Subcutaneous adipose tissue (tissue), 3 donors: ENCODE measurements around a stretch of chr2.

DNA sequence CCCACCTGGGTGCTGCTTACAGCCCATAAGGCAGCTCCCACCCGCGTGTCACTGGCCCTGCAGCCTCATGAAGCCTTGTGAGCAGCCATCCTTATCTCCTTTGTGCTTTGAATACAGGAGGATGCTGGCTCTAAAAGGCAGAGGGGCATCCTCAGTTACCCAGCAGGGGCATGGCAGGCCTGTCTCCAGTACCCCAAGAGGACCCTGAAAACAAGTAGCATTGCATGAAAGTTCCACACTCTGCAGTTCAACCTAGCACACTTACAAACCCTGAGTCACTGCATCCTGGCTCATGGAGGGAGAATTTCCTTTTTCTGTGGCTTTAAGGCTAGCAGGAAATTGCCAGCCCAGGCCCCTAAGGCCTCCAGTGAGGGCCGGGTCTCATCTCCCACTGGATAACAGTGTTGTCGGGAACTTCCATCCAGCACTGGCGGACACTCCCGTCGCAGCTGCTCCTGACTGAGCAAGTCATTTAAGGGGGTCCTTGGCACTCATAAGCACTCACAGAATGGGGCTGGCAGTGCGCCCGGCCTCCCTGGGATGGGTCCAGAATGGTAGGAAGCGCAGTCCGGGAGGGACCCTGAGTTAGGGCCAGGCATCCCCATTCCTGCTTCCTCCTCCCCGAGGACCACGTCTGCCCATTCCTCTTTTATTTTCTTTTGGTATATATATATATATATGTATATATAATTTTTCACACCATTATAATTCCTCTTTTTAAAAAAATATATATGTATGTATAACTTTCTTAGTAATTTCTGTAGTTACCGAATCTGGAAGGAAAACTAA, 137.3 kb downstream of the RPIA start:
- PRO-cap: unidirectional peak, plus-strand start at position 398 of the sequence
- RAMPAGE, long total RNA, 3 experiments: no peak in any of the 3 experiments

- PRO-cap: no peak
- RAMPAGE, long total RNA, 3 experiments: no peak in any of the 3 experiments
These were observed 275.1 kb downstream of the RPIA start for GRCh38 chr2:88966538-88966976.

DNA sequence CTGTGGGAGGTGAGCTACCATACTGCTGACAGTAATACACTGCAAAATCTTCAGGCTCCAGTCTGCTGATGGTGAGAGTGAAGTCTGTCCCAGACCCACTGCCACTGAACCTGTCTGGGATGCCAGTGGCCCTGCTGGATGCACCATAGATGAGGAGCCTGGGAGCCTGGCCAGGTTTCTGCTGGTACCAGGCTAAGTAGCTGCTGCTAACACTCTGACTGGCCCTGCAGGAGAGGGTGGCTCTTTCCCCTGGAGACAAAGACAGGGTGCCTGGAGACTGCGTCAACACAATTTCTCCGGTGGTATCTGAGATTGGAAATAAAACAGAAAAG, 451.1 kb downstream of the RPIA start:
- PRO-cap: no peak
- RAMPAGE, long total RNA, 3 experiments: start-site peak on the minus strand in 2 of 3 experiments, centred at positions 126 to 145 of the sequence, 5 reads per replicate

DNA sequence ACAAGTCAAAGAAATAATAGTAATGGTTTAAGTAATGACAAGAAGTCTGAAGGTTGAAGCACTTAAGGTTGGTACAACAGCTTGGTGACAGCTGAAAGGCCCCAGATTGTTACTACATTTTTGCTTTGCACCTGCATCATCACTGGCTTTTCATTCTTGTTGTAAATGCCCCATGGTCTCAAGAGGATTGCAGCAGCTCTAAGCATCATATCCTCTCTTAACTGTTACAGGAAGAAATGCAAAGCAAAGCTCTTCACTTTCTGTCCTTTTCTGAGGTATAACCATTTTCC, 461.0 kb downstream of the RPIA start:
- PRO-cap: no peak
- RAMPAGE, long total RNA, 3 experiments: no peak in any of the 3 experiments

DNA sequence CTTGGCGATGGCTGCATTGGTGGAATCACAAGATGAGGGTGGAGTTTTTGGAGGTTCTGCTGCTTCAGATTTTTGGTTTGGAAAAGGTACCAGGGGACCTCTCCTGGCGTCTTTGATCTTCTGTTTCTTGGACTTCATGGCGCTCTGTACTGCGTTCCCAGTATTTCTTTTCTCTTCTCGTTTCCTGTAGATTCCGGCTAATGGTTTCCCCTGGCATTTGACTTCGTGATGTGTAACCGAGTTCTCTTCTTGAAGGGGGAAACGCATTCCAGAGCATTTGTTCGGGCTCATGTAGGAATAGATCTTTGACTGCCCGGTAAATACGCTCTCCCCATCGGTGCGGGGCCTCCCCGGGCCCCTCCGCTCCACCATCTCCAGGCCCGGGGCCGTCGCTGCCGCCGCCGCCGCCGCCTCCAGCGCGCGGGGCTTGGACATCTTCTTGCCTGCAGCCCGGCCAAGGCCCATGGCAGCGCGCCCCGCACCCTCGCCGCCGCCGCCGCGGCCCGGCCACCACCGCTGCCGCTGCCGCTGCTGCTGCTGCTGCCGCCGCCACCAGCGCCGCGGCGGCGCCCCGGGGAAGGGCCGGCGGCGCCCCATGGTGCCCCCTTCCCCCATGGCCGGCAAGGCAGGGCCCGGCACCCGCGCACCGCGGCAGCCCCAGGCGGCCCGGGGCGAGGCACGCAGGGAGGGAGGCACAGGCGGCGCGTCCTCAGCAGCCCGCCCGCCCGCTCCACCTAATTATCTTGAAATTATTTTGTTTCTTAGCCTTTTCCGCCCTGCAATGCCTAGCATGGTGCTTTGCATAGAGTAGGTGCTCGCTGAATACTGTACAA, 2838.4 kb upstream of the AQP7B start:
- PRO-cap: unidirectional peak, plus-strand start at position 384 of the sequence
- RAMPAGE, long total RNA, 3 experiments: no peak in any of the 3 experiments

- PRO-cap: no peak
- RAMPAGE, long total RNA, 3 experiments: no peak in any of the 3 experiments
These were observed 2820.8 kb upstream of the AQP7B start for GRCh38 chr2:91766222-91766805.

GRCh38 chr2:94203087-94203580, 384.0 kb upstream of the AQP7B start:
- PRO-cap: no peak
- RAMPAGE, long total RNA, 3 experiments: no peak in any of the 3 experiments

- PRO-cap: no peak
- RAMPAGE, long total RNA, 3 experiments: start-site peak on the plus strand in 1 of 3 experiments, at chr2:94219289-94219530 at its widest, 16 reads per replicate
These were observed 367.8 kb upstream of the AQP7B start for GRCh38 chr2:94218907-94220119.

- PRO-cap: bidirectional peak, plus-strand start at chr2:95026070, minus-strand start at chr2:95025960
- RAMPAGE, long total RNA, 3 experiments: no peak in any of the 3 experiments
These were observed 627 bp downstream of the MAL start for GRCh38 chr2:95025885-95026784.

DNA sequence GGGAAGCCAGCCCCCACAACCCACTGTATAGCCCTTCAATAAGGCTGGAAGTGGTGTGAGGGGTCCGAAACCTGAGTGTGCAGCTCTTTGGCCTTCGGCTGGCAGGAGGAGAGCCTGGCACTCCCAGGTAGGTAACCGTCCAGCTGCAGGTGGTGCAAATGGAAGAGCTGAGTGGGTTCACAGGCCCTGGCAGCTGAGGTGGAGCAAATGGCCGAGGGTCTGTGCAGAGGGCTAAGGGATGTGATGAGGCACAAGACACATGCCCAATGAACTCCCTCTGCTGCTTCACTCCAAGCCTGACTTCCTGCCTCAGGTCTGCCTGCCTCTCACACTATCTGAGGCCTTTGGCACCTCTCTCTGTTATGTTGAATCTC, 7.6 kb upstream of the ZNF892 start:
- PRO-cap: no peak
- RAMPAGE, long total RNA, 3 experiments: no peak in any of the 3 experiments

DNA sequence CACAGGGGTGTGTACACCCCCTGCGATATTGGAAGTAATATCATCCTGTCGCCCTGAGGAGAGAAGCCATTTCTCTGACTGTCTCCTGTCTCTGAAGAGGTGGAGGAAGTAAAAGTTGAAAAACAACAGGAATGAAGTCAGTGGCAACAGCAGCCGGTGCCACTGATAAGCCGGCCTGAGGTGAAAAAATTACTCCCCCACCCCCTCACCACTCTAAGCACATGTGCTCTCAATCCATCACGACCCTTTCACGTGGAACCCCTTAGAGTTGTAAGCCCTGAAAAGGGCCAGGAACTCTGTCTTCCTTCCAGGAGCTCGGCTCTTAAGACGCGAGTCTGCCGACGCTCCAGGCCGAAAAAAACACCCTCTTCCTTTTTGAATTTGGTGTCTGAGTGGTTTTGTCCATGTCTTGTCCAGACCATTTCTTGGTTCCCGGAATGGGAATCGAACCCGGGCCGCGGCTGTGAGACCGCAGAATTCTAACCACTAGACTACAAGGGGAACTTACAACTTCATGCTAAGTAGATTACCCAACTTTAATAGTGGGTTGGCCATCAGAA, 40.7 kb upstream of the TRIM43 start:
- PRO-cap: no peak
- RAMPAGE, long total RNA, 3 experiments: no peak in any of the 3 experiments

DNA sequence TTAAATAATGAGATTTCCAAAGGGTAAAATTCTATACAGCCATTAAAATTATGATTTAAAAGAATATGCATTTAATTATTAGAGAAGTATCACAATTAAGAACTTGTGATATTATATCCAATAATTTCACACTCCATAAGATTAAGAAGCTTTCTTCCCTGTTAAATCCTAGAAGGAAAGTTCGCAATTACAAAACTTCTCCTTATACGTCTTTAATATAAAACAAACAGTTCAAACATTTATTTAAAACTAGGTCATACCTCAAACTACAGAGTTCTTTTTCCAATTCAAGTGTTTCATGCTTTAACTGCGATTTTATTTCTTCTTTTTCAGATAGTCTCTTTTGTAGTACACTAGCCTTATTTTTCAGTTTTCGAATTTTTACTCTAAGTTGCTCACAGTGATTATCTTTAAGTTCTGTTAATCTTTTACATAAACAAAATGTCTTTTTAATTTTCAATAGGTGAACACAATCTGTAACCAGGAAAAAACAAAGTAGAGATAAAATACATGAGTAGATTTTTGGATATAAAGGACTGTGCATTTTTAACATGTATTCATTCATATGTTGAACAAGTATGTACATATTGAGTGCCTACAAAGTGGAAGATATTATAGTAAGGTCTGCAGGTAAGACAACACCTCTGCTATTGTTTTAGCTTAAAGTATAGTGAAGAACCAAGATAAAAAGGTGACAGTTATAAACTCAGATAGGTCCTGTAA, 131.9 kb downstream of the ANKRD36C start:
- PRO-cap: no peak
- RAMPAGE, long total RNA, 3 experiments: no peak in any of the 3 experiments

- PRO-cap: bidirectional peak, plus-strand start at chr2:96099068, minus-strand start at chr2:96098945
- RAMPAGE, long total RNA, 3 experiments: no peak in any of the 3 experiments
These were observed 17.5 kb downstream of the ADRA2B start for GRCh38 chr2:96098665-96099387.

- PRO-cap: no peak
- RAMPAGE, long total RNA, 3 experiments: no peak in any of the 3 experiments
These were observed 2.4 kb upstream of the DUSP2 start for GRCh38 chr2:96147624-96148085.

DNA sequence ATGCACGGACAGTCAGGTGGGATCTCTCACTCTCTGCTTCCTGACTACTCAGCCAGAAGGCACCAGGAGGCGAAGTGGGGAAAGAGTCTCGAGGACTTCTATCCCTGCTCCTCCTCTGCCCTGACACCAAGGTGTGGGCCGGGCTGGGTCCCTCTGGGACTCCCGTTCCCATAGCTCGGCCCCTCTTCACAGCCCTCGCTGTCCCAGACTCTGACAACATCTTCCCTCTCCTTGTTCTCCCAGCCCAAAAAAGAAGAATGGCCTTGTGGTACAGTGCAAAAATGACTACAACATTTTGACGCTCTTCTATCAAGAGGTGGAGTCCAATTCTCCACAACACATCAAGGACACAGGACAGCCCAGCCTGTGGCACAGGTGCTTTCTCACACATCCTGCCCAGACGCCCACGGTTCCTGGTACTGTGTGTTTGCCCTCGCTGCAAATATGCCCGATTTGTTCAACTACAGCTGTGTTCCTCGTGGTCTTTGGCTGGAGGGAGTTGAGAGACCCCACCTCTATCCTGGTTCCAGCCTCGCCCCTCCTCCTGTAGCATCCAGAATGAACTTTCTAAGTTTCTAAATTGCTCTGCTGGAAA, 14.1 kb upstream of the DUSP2 start:
- PRO-cap: no peak
- RAMPAGE, long total RNA, 3 experiments: no peak in any of the 3 experiments

- PRO-cap: no peak
- RAMPAGE, long total RNA, 3 experiments: no peak in any of the 3 experiments
These were observed 25.1 kb upstream of the STARD7 start for GRCh38 chr2:96233718-96234058.

DNA sequence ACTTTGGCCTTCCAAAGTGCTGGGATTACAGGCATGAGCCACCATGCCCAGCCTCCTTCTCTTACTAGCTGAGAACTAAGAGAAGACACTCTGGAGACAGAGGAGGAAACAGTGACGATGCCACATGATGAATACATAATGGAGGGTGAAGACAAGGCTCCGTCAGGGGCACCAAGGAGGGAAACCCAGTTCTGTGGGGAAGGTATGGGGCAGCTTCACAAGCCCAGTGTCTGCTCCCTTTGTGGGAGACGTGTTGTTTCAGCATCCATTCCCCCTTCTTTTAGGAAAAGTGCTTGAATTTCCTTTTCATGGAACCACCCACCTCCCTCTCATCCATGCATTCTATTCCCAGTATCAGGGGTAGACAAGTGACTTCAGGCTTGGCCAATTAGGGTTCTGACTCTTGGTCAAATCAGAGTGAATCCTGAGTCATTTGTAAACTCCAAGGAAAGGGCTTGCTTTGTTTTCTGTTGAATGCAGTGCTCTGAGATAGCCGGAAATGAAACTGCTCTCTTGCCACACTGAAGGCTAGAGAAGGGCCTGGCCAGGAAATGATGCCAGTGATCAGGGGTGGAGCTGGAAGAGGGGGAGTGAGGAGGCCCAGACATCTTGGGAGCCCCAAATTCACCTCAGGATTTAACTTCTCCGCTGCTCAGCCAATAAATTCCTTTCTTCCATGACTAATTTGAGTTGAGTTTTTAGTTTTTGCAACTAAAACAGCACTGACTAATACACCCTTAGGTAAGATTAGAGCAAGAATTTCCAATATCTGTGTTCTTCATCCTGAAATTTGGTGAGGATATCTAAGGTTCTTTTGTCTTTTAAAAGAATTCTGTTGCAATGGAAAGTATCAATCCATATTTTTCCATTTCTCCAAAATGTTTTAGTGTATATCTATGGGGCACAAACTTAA, 23.6 kb downstream of the TMEM127 start:
- PRO-cap: bidirectional peak, plus-strand start at position 603 of the sequence, minus-strand start at position 507 of the sequence
- RAMPAGE, long total RNA, 3 experiments: no peak in any of the 3 experiments

DNA sequence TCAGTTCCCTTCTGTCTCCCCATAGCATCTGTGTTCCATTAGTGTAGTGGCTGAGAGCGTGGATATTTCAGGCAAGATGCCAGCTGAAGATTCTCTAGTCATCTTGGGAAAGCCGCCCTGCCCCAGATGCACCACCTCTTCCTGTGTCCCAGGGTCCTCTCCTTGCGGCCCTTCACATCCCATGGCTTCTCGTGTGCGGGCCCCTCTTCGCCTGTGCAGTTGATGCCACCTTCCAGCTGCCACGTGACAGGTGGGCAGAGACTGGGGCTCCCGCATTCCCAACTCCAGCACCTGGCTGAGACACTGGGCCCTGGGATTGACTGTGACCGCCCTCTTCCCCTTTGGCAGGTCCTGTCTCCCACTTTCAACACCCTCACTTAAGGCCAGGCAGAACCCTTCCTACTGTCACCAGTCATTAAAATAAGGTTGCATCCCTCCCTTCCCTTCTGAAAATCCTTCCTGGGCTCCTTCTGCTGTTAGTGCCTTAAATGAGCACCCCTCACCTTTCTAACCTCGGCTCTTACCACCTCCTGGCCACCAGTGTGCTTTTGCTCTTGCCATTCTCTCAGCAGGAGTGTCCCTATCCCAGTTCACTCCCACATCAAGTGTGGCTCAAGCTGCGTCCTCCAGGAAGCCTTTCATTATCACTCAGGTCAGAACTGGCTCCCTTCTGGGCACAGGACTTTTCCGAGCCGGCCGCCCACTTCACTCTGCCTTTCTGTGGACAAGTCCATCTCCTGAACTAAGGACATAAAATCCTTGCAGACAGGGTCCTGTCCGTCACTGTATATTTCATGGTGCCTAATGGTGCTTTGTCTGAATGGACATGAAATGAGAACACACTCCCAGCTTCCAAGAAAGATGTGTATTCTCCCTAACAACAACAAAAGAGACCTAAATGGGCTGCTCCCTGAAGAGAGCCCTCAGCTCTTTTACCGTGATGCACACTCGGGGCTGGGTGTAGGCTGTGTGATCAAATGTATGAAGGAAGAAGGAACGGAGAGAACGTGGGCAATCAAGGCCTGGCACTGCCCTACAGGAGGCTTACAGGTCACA, 15.7 kb downstream of the TMEM127 start:
- PRO-cap: no peak
- RAMPAGE, long total RNA, 3 experiments: no peak in any of the 3 experiments

- PRO-cap: bidirectional peak, plus-strand start at chr2:96254838, minus-strand start at chr2:96254704
- RAMPAGE, long total RNA, 3 experiments: no peak in any of the 3 experiments
These were observed 11.2 kb downstream of the TMEM127 start for GRCh38 chr2:96254512-96255181.

GRCh38 chr2:96263964-96264599, 1.7 kb downstream of the TMEM127 start:
- PRO-cap: no peak
- RAMPAGE, long total RNA, 3 experiments: no peak in any of the 3 experiments